Mesothelial cell of epicardium (in vitro differentiated cells): ENCODE data around the gene OMG.

DNA sequence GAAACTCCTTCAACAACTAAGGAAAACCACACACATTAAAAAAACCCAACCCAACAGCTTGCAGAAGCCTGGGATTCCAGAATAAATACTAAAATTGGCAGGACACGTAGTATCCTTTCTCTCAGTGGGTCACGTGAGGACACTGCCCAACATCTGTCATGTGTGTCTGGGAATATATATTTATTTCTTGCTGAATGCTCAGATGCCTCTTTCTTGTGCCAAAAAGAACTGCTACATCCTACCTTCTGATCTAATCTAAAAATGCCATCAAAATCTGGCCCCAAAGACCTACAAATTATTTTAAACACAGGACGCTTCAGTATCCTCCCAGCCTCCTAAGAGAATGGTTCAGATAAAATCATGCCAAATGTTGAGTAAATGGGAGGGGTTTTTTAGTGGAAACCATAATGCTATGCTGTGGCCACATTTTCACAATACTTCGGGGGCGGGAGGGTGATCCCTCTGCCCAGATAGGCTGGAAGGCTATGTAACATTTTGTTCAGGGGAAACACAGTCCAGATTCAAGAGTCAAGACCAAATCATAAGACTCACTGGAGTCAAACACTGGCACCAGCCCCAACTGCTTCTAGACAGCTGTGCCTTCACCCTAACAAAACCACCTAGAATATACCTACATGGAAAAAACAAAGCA, 22.9 kb upstream of the CORO6 start:
- PRO-cap = no peak

- PRO-cap = no peak
Measured at GRCh38 chr17:29710603-29711406, 88.1 kb upstream of the CORO6 start.

DNA sequence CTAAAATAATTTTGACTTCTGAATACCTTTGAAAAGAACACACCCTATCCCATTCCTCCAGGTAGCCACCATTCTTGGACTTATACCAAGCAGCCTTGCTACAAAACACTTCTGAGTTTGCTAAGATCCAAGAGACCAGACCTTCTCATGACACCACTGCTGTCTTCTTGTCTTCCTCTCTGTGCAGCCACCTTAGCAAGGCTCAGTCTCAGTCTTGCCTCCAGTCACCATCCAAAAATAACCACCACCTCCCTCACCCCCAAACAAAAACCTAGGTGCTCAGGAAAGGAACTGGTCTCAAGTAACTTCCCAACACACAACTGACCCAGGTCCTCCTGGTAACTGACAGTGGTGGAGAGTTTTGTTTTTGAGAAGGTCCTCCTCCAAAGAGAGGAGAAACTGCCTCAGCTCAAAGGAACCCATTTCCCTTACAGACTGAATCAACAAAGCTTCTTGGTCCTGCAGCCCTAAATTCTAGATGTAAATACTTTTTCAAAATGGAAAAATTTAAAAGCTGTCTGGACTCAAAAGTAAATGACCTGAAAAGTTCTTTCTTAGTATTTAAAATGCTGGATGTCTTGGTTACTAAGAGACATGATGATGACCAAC, 91.0 kb upstream of the CORO6 start:
- PRO-cap = no peak

DNA sequence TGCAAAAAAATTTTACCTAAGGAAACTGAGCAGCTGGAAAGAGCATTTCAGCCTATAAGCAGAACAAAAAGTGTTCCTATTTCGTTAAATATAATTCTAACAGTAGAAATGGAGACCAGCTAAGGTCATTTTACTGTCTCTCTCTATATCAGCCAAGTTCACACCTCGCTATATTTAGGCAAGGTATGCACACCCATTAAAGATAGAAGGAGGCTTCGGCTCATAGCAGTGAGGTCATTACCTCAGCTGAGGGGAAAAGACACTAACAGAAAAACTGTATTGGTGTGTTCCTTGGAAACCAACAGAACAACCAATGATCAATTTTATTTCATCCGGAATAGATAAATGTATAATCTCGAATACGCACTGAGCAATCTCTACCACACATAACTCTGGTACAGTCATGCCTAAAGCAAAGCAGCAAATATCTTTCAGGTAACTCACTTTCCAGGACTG, 109.8 kb upstream of the CORO6 start:
- PRO-cap = no peak

DNA sequence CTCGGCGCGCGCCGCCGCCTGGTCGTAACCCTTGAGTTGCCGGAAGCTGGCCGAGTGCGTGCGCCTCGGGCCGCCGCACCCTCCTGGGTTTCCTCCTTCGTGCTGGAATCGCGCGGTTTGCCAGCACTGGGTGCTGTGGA, 118 bp upstream of the SSH2 start:
- PRO-cap = bidirectional peak, plus-strand start at position 34 of the sequence, minus-strand start outside the sequence

DNA sequence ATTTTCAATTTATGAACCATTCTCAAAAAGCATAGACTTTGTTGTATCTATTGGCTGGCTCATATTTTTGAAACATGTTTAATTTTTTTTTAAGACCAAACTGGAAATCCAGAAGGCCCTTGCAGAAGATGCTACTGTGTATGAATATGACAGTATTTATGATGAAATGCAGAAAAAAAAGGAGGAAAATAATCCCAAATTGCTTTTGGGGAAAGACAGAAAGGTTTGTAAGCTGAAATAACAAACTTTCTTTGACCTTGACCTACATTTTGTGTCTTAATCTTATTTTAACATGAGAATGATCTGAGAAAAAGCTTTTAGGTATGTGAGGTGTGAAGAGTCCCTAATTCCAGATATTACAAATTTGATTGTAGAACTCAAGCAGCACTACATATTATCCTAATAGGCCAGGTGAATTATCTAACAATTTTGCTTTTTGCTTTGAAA, 57.5 kb downstream of the SLC6A4 start:
- PRO-cap = no peak

DNA sequence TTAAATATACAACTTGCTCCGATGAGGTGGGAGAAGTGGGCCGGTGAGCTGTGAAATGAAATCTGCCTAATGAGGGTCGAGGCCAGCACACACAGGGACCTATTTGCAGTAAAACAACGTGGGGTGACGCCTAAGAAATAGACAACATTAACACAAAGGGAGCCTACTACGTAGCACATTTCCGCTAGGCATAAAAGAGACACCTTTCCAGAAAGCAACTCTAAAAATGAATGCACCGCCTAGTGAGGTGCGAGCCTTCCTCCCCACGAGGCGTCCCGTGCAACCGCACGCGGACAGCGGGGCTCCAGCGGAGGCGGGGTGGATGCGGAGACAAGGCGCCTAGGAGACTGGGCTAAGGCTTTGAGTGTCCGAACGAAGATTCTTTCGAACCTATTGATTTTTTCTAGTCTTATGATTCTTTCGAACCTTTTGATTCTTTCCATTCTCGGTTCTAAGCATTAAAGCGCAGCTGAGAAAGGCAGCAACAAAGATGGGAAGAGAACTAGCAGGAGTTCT, 559 bp upstream of the CPD start:
- PRO-cap = no peak

DNA sequence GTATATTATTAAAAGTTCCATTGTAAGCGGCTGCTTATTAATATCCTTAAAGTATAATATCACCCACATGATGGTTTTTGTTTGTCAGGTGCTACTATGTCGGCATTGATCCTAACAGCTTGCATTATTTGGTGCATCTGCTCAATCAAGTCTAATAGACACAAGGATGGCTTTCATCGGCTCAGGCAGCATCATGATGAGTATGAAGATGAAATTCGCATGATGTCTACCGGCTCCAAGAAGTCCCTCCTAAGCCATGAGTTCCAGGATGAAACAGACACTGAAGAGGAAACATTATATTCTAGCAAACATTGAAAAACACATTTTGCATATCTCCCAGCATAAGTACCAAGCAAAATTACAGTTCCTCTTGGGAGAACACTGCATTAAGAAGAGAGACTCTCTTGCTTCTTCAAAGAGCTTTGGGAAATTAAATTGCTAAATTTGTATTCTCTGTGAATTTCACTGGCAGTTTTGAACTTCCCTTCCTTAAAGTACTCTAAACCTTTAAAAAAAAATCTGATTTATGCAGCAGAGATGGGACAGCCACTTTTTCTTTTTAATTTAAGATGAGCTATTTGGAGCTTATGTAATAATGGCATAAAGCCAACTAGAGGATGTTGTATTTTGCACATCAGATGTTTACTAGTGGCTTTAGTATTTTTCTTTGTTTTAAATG, 12.6 kb upstream of the GOSR1 start:
- PRO-cap = no peak

- PRO-cap = no peak
Measured at GRCh38 chr17:30466851-30467294, 10.3 kb upstream of the GOSR1 start.

DNA sequence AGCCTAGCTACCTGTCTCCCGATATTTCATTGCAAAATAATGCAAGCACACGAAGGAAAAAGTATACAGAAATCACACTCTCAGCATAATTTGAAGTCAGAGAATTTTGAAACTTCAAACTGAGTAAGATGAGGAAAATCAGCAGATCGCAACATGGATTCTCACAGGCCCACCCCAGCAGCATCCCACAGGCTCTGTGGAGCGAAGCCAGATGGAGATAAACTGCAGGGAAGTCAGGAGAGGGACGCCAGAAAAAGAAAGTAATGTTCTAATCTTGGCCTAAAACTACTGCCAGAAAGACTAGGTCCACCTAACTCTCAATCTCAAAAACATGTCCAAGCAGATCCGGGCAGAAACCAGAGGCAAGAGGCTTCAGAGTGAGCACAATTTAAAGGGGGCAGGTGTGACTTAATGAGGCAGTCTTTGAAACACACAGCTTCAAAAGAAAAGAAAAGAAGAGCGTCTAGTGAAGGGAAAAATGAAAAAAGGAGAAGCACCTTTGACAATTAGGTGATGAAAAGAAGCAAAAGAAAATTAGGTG, 4.8 kb upstream of the GOSR1 start:
- PRO-cap = no peak

GRCh38 chr17:30476613-30477071, 566 bp upstream of the GOSR1 start:
- PRO-cap = no peak

- PRO-cap = no peak
Measured at GRCh38 chr17:31187496-31188293, 92.9 kb downstream of the NF1 start.

GRCh38 chr17:31226459-31226860, 70.6 kb downstream of the OMG start:
- PRO-cap = no peak

DNA sequence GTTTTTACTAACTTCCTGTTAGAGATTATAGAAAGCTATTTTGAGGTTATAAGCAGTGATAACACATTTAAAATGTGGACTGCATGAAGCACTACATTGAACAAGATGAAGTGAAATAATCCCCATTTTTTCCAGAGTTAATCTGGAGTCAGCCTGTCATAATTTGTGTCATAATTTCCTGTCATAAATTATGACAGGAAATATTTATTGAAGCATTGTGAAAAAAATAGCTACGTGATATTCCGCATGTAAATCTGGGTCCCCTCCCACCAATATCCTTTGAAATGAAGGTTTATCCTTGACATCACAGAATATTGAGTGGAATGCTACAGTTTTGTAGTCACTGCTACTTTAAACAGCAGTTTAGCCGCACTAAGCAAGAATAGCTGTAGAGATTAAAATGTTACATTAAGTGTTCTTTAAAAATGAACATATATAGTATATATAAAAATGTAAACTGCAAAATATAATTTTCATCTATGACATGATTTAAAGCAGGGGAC, 40.0 kb downstream of the OMG start:
- PRO-cap = no peak

DNA sequence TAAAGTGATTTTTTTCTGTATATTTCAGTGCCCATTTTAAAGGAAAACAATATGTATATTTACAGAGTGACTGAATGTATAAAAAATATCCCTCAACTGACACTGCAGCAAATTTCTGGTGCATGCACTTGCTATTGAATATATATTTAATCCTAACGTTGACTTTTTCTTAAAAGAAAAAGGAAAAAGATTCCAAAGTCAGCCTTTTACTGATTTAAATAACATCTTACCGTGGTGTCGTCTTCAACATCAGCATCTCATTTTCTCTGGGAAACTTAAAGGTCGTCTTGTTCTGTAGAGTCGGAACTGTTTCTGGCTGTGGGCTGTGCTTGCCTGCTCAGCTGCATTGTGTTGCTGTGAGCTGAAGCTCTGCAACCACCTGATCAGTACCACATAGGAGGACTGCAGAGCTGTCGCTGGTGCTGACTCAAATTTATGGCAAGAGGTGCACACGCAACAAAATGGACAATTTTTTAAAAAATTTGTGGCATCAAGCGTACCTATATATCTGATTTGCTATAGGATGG, at the start of gene OMG:
Gene OMG, minus strand, starts transcription at position 314 of the 527 bp plus-strand sequence.
- PRO-cap = no peak

DNA sequence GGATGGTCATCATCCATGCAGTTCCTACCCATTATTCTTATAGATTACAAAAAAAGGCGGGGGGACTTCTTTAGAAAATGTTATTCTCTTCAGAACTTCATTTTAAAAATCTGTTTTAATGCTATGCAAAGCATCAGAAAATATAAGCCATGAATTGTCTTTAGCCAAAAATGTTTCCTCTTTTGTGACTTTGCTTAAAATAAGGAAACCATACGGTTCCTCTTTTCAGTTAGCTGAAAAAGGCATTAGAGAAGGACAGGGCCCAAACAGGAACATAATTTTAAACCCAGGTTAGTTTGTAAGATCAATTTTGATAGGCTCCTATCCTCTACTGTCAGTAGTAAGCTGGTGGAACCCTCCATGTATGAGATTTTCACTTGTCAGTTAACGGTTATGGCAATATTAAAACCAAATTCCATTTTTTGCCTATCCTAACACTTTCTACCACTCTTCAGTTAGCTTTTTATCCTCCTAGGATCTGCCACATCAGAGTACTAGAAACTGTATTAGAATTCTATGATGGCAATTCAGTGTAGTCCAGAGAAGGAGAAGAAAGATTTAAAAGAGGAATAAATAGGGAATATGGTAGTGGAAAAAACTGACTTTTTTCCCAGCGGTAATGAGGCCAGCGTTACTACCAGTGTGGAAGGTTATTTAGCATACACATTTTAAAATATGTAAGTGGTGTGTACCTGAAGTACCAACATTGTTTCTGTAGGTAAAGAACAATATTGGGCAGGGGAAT, 4.2 kb downstream of the EVI2B start:
- PRO-cap = no peak

DNA sequence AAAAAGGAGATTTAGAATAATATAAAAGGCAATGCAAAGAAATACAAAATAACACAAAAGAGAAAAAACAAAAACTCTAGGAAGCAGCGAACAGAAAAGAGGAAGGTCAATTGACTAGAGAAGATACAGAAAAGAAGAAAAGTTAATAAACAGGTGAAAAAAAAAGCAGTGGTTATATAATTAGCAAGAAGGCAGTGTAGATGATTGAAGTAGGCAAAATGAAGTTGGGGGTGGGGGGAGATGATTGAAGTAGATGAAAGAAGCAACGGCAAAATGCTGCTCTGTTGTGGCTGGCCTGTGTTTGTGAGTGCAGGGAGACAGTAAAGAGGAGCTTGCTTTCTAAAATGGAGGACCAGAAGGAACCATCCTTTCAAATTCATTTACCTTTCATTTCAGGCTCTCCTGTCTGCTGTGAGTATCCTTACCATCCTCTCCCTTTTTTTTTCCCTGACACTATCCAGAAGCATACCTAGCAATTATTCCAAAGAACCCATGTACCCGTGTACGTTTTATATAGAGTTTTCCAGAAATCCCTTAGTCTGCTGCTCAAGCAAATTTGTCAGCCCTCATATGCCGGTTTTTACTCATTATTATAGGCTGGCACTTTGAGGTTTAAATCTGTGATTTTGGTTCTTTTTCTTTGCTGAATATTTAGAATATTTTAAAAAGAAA, 3.5 kb downstream of the EVI2B start:
- PRO-cap = no peak

- PRO-cap = no peak
Measured at GRCh38 chr17:31312197-31312739, 1.6 kb downstream of the EVI2B start.

DNA sequence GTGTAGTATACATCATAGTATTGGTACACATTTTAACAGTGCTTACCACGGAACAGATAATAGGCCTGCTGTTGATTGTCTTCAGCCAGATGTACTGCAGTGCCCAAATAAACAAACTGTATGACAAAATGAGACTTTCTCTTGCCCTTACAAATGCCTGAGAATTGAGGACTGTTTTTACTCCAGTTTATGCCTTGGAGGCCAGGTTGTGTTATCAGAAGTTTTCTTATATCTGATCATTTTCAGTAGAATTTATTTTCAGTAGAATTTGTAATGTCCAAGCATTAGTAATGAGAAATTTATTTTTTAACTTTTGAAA, 552 bp downstream of the EVI2A start:
- PRO-cap = no peak

DNA sequence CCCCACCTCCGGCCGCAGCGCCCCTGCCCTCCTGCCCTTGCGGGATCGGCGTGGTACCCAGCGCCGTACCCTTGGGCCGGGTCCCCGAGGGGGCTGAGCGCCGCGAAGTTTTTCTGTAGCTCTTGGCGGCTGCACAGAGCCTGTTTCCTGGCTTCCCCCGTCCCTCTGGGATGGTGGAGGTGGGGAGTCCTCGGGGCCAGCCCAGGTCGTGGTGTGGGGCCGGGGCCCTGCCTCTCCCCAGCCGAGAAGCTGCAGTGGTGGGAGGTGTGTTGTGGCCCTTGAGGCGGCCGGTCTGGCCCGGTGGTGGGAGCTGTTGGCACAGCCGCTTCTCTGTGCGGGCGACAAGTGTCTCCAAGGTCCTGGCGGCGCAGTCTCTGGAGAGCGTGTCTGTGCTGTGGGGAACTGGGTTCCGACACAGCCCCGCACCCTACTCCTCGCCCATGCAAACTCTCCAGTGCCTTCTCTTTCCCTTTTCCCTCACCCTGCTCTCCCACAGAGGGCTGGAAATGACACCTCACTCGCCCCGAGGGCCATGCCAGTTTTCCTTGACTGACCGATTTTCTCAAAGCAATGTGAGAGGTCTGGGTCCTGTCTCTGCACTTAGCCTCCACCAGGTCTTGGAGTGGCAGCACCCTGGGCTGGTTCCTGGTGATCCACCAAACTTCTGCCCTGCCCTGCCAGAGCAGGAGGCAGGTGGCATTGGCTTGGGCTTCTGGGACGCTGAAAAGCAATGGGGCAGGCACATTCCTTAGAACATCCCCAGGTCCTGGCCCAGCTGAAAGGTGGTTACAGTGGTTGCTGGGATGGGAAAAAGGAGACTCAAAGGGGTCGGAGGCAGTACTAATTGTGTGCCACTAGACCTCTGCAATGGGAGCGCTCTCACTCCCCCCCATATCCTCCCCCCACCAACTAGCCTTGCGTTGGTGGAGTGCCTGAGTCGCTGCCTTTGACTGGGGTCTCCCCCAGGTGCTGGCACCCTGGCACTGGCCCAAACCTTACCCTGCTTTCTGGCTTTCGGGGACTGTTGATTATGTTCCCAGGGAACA, 97.4 kb downstream of the RAB11FIP4 start:
- PRO-cap = no peak